ENCODE measurements around the genes ZNF514, FAHD2A and ADRA2B.

- PRO-cap: no peak
These were observed 1633.1 kb downstream of the RPIA start for GRCh38 chr2:90324425-90325032.

DNA sequence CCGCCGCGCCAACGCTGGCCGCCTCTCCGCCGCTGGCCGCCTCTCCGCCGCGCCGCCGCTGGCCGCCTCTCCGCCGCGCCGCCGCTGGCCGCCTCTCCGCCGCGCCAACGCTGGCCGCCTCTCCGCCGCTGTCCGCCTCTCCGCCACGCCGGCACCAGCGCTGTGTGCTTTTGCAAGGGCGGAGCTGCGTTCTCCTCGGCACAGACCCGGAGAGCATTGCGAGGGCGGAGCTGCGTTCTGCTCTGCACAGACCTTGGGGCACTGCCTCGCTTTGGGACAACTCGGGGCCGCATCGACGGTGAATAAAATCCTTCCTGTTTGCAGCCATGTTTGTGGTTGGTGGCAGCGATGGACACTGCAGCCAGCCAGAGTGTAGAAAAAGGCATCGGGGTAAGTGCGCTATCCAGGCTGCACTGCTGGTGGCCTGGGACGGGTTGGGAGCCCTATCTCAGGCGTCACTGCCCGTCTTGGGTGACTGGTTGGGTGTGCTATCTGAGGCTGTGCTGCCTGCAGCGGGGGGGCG lies 378.3 kb upstream of the AQP7B start:
- PRO-cap: unidirectional peak, minus-strand start at position 166 of the sequence

DNA sequence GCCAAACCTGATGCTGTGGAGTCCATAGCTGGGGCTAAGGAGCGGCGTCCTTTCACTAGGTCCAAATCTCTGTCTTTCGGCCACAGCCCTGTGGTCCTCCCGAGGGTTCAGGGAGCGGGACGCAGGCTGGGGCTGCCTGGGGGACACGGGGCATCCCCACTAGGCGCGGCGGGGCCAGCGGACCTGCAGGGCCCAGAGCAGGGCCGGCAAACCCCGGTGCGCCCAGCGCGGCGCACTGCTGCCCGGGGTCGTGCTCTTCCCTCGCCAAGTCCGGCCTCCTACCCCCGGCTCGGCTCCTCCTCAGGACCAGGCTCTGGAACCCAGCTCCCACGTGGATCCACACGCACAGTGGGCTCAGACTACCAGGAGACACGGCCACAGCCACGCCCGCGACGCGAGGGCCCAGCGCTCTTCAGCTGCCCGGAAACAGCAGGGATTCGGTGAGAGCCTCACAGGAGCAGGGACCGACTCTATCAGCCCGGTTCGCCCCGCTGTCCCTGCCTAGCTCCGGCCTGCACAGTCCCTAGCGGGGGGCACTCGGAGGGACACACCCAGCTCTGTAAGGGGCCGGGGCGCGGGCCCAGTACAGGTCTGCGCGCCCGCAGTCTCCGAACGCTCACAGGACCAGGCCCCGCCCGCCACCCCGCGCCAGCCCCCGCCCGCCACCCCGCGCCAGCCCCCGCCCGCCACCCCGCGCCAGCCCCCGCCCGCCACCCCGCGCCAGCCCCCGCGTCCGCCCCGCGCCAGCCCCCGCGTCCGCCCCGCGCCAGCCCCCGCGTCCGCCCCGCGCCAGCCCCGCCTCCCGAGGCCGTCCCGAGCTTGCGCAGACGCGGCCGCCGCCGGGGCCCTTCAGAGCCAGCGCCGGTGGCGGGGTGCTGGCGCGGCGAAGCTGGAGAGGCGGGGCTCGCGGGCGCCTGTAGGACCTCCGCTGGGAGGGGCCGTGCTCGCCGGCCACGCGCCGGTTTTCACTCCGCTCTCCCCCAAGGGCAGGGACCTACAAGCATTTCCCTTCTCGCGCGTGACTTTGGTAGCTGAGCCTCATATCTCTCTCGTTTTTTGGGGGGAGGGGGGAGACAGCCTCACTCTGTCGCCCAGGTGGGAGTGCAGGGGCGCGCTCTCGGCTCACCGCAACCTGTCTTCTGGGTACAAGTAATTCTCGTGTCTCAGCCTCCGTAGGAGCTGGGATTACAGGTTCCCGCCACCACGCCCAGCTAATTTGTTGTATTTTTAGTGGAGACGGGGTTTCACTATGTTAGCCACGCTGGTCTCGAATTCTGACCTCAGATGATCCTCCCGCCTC lies at the start of gene ZNF514:
Gene ZNF514 (minus strand): TSS at position 891 of the 1,300 bp plus-strand sequence.
- PRO-cap: bidirectional peak, plus-strand start at position 852 of the sequence, minus-strand start at position 620 of the sequence

DNA sequence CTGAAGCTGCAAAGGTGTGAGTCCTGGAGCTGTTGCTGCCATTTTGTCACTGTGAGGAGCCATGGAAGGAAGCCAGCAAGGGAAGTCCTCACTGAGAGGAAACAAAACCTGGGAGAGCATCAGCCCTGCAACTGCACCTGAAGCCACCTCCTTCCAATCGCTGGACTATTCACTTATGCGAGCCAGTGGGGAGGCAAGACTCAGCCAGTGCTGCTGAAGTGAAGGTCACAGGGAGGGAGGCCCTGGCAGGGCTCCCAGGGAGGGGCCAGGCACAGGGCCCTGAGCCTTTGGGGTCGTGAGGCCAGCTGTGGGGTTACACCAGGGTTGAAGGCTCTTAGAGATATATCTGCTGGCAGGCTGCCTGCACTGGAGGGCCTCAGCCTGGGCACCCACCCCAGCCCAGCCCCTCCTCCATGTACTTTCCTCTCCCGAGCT lies 10.7 kb upstream of the FAHD2A start:
- PRO-cap: no peak

GRCh38 chr2:95402443-95403645 lies at the start of gene FAHD2A:
FAHD2A (plus strand) TSS chr2:95402708.
- PRO-cap: bidirectional peak, plus-strand start at chr2:95402719, minus-strand start at chr2:95402609

GRCh38 chr2:95681586-95682102 lies 89.8 kb downstream of the TRIM43 start:
- PRO-cap: no peak

- PRO-cap: no peak
These were observed 152.8 kb downstream of the ANKRD36C start for GRCh38 chr2:95838832-95839276.

DNA sequence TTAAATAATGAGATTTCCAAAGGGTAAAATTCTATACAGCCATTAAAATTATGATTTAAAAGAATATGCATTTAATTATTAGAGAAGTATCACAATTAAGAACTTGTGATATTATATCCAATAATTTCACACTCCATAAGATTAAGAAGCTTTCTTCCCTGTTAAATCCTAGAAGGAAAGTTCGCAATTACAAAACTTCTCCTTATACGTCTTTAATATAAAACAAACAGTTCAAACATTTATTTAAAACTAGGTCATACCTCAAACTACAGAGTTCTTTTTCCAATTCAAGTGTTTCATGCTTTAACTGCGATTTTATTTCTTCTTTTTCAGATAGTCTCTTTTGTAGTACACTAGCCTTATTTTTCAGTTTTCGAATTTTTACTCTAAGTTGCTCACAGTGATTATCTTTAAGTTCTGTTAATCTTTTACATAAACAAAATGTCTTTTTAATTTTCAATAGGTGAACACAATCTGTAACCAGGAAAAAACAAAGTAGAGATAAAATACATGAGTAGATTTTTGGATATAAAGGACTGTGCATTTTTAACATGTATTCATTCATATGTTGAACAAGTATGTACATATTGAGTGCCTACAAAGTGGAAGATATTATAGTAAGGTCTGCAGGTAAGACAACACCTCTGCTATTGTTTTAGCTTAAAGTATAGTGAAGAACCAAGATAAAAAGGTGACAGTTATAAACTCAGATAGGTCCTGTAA lies 131.9 kb downstream of the ANKRD36C start:
- PRO-cap: no peak

DNA sequence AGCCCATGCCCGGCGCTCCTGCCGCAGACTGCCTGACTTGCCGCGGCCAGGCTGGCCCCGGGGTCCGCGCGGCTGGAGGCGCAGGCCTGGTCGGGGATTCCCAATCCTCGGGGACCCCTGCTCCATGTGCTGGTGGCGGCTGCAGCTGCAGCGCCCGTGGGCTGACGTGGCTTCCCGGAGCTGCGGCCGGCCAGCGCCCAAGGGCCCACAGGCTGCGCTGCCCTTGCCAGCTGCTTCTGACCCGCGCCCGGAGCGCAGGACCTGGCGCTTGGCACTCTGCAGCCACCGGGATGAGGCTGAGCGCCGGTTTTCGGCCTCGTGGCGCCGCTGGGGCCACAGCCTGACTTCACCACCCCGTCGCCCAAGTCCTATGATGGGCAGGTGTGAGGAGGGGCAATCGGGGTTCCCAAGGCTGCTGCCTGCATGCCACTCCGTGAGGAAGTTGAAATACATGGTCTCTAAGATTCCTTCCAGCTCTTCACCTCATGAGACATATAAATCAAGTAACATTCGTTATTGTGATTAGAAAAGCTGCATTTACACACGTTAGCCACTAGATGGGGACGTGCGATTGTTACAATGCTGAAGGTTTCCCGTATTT lies 865 bp upstream of the ANKRD36C start:
- PRO-cap: no peak

DNA sequence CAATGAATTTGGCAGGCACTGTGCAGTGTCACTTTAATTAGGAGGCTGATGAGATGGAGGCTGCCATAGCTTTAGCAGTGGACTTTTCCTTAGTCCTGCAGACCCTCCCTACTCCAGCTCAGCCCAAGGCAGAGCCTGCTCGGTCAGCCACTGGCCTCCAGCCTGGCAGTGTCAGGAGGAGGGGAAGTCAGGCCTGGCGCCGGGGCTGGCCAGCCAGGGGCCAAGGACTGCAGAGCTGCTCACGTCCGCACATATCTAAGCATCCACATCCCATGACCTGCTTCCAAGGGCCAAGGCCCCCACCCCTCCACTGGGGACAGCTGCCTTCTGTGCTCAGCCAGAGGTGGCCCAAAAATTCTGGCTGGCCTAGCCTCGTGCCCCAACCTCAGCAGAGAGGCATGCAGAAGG lies 33.2 kb downstream of the ADRA2B start:
- PRO-cap: no peak

DNA sequence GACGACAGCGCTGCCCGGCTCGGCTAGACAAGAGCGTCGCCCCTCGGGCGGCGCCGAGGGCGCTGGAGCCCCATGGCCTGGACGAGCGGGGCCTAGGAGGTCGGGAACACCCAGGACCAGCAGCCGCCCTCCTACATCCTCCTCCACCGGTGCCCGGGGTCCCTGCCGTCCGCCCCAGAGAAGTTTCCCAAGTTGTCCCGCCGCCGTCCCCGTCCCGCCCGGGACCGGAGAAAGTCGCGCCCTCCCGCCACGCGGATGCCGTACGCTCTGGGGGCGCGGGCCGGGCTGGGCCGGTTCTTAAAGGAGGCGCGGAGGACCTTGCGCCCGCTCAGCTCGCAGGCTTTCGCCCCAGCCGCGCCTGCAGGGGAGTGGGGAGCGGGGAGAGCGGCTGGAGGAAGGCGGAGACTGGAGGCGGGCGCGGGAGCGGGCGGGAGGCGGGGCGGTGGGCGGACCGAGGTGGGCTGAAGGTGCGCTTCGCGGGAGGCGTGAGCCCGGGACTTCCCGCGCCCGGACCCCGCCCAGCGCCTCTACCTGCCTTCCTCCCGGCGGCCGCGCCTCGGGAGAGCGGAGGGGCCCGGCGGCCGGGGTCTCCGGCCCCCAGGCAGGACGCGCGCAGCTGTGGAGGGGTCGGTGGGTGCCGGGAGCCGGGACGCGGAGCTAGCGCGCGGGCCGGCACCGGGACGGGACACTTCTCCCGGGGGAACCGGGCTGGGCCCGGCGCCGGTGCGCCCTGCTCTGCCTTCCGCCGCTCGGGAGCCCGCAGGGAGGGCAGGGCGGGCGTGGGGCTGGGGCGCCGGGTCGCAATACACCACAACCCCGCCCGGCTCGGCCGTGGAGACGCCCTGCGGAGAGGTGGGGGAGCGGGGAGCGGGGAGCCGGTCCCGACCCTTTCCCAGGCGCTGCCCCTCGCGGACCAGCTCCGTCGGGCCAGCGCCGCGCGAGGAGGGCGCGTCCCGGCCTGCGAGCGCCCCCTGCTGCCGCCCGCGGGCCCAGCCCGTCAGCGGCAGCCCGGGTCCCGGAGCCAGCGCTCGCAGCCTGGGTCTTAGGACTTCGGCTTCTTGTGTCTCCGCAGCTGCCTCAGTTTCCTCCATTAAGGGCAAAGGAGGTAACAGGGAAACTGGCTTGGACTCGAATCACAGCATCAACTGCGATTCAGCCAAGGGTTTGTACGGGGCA lies at the start of gene ADRA2B:
Gene ADRA2B (minus strand): TSS at position 370 of the 1,176 bp plus-strand sequence.
- PRO-cap: unidirectional peak, minus-strand start at position 370 of the sequence

DNA sequence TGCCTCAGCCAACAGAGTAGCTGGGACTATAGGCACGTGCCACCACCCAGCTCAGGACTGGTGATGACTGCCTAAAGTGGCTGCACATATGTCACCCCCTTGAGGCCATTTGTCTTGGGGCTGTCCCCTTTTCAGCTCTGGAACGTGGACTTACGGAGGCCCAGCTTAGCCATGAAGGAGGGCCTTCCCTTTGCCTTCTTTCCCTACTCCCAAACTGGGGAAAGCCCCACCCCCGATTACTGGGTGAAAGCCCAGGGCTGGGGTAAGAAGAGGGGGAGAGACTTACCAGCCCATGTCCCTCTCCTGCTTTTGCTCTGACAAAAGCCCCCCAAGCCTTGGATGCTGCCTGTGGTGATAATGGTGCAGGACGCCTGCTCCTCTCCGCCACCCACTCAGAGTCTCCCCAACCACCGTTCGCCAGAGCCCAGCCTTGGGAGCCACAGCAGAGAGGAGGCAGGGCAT lies 2.4 kb upstream of the DUSP2 start:
- PRO-cap: no peak

DNA sequence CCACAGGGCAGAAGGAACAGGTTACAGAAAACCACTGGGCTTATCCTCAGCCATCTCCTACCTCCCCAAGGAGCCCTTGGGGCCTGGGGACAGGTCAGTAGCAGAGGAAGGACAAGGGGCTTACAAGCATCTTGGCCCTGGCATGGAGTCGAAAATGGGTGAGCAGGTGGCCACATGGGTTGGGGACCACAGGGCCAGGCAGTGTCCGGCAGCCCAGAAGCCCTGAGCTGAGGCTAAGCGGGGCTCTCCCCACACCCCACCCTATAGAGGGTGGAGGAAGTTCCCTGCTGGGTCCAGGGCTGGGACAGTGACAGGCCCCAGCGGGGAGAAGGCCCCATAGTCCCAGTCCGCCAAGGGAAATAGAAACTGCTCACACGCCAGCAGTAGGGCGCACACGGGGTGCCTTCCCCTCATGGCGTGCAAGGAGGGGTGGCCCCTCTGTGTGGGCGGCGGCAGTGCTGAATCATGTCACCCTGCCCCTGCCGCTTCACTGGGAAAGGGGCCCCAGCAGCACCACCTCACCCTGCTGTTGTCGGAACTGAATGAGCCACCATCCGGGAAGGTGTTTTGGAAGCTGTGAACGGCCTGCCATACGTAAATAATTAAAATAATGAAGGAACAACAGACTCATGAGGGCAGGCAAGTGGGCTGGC lies 12.5 kb upstream of the DUSP2 start:
- PRO-cap: no peak

GRCh38 chr2:96159217-96159811 lies 14.1 kb upstream of the DUSP2 start:
- PRO-cap: no peak

GRCh38 chr2:96191985-96192552 lies 16.6 kb downstream of the STARD7 start:
- PRO-cap: no peak

DNA sequence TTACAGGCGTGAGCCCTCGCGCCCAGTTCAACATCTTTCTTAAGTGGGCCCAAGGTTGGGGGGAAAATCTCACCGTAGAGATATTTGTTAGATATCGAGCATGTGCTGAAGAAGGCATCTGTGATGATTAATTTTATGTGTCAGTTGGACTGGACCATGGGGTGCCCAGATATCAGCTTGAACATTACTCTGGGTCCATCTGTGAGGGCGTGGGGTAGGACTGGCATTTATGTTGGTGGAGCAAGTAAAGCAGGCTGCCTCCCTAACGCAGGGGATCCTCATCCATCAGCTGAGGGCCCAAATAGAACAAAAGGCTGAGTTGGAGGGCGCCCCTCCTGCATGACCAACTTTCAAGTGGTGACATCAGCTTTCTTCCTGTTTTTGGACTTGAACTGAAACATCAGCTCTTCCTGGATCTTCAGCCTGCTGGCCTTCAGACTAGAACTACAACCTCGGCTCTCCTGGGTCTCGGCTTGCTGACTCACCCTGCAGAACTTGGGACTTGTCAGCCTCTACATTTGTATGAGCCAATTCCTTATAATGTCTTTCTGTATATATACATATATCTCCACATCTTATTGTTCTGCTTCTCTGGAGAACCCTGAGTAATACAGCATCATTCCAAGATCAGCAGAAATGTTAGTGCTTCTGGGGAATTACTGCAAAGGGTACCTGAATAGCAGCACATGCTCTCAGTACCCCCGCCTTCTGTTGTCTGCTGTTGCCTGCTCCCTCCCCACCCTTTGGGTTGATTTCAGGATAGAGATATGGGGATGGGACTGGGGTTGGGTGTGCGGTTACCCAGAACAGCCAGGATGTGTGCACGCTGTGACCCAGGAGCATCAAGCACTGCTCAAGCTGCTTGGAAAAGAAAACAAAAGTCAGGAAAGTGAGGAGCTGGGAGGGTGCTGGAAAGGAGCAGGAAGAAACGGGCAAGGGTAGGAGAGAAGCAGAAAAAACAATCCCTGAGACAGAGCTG lies 20.0 kb downstream of the TMEM127 start:
- PRO-cap: no peak

DNA sequence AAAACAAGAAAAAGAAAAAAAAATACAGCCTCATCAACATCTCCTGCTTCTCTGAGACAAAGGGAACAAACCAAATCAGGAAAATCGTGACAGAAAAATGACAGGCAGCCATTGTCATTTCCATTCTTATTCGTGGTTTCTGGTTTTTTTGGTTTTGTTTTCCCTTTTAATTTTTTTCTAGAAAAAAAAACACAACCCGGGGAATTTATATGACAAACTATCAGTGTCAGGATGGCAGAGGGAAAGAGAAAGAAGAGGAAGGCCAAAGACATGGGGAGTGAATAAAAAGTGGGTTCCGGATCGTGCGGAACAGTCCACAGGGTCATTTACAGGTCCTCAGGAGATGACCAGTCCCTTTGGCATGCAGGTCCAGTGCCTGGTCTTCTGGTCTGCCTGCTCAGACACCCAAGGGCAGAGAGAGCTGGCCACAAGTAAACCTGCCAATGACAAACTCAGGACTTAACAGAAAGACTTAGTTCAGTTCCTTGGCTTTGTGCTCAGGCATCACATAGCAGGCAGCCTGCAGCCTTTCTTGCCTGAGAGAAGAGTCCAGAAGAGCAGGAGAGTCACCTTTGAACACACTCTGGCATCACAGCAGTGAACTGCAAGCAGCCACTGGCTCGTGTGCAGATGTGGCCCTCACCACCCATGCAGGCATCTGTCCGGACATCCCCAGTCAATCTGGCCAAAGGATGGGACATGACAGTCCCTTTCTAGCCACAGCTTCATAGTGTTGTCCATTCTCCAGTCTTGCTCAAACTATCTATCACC lies 14.1 kb downstream of the TMEM127 start:
- PRO-cap: no peak

- PRO-cap: no peak
These were observed 793 bp downstream of the SNRNP200 start for GRCh38 chr2:96304529-96304976.

- PRO-cap: no peak
These were observed 9.5 kb upstream of the ITPRIPL1 start for GRCh38 chr2:96315606-96316126.

- PRO-cap: no peak
These were observed 69.4 kb downstream of the NCAPH start for GRCh38 chr2:96404840-96405471.